Measurements from ENCODE around the genes CFAP92, GP9, H1-8 and ALG1L2.

- PRO-cap: no peak
Observed at GRCh38 chr3:128651368-128651689, 711 bp upstream of the RPN1 start.

DNA sequence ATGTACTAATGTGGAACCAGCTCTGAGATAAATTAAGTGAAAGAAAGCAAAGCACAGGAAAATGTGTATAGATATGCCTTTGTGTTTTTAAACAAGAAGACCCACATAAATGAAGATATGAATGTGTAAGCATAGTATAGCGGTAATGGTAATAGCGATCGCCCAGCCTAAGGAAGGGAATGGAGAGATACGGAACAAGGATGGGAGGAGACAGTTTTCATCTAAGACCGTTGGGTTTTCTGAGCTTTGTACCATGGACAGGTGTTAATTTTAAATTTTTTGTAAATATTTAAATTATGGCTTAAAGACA is 30.8 kb upstream of the RPN1 start:
- PRO-cap: no peak

DNA sequence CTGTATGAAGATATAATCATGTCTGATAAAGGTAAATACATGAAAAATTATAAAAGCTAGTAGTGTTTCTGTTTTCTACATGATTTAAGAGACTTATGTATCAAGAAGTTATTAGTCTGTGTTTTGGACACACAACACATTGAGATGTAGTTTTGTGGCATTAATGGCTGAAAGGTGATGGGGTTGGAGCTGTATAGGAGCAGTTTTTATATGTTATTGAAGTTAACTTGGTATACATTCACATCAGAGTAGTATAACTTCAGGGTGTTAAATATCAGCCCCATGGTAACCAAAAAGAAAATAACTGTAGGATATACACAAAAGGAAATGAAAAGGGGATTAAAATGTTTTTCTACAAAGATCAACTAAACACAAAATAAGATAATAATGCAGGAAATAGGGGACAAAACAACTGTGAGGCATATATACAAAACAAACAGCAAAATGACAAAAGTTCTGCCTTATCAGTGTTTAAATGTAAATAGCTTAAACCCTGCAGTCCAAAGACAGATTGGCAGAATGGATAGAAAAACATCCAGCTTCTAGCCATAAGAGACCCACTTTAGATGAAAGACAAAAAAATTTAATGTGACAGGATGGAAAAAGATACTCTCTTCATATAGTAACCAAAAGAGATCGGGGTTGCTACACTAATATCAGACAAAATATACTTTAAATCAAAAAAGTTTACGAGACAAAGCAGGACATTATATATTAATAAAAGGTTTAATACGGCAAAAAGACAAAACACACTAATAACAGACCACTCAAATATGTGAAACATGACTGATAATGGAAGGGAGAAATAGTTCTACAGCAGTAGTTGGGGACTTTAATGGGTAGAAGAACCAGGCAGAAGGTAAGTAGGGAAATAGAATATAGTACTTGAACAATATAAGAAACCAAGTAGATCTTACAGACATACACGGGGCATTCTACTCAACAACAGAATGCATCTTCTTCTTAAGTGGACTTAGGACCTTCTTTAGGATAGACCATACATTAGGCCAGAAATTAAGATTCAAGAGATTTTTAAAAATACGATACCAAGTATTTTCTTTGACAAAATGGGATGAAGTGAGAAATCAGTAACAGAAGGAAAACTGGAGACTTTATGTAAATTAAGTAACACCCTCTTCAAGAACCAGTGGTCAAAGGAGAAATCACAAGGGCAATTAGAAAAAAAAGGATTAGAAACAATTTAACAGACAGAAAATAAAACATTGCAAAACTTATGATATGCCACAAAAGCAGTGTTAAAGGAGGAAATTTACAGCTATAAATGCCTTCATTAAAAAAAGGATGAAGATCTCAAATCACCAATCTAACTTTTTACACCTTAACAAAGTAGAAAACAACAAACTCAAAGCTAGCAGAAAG is 28.6 kb downstream of the RAB7A start:
- PRO-cap: no peak

GRCh38 chr3:128875241-128876140 is 3.9 kb upstream of the ACAD9 start:
- PRO-cap: no peak

DNA sequence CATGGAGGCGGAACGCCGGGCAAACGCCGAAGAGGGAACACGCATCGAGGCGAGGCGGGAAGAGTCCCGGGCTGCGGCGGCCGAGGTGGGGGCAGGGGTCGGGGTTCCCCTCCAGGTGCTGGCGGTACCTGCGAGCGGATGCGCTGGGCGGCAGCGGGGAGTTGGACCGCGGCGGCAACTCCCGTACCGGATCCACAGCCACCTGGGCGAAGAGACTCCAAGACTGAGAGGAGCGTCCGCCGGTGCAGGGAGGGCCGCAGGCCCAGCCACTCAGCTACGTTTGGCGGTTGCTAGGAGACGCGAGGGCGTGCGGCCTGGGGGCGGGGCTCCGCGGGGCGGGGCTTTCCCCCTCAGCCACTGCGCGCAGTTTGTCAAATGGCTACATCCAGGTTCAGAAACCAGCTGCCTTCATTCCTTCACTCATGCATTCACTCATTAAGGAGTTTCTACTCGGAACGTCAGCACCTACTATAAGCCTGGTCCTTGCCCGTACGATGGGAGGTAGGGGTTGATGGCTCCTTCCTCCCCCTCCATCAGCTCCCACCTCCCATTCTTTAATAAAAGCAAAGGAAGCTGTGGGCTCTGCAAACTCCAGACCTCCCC is at the start of gene CFAP92:
TSS of gene CFAP92 (minus strand) at position 225 of the 603 bp plus-strand sequence.
- PRO-cap: bidirectional peak, plus-strand start at position 438 of the sequence, minus-strand start at position 225 of the sequence

DNA sequence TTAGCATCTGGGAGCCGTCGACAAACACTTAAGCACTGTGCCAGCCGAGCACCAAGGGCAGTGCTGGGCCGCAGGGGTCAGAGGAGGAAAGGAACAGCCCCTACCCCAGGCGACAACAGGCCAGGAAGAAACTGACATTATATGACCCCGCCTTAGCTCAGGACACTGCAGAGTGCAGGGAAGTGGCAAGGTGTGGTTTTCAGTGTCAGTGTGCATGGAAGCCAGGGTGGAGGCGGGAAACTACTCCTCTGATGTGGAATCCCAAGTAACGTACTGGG is 1.8 kb downstream of the EFCC1 start:
- PRO-cap: no peak

DNA sequence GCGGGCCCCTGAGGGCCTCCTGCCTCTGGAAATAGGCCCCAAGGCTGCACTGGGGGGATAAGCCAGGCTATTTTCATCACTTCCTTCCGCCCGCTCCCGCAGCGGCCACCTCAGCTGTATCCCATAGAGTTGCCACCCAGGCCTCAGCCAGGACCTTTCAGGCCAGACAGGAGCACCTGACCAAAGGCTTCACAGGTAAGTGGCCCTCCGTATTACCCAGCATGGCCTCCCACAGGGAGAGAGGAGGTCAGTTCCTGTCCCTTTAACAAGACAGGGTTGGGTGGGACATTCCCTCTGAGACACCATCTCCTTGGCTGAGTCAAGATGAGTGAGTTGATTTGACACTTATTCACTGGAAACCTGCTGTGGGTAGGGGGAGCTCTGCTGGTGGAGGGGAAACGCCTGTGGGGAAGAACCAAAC is at the start of gene GP9:
TSS of gene GP9 (plus strand) at position 124 of the 421 bp plus-strand sequence.
- PRO-cap: no peak

DNA sequence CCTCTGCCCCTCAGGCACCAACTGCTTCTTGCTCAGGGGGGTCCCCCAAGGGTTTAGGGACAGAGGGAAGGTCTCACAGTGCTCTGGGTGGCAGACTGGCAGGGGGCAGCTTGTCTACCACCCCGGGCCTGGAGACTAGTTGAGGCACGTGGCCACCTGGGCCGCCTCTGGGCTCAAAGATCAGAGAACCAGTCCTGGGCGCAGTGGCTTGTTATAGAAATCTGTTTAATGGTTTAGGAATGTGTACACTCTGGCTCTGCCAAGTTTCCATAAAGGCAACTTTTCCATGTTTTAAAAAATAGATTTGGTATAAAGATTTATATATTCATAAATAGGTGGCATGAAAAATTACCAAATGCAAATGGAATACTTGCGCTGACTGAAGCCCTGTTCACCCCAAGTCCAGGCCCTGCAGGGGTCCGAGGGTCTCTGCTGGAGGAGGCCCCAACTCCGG is 26.8 kb downstream of the GP9 start:
- PRO-cap: no peak

GRCh38 chr3:129116498-129117163 is 5.0 kb downstream of the RAB43 start:
- PRO-cap: no peak

GRCh38 chr3:129230235-129231124 is 18.9 kb upstream of the COPG1 start:
- PRO-cap: no peak

GRCh38 chr3:129233288-129234020 is 16.0 kb upstream of the COPG1 start:
- PRO-cap: no peak

GRCh38 chr3:129265474-129265957 is 13.2 kb upstream of the HMCES start:
- PRO-cap: no peak

DNA sequence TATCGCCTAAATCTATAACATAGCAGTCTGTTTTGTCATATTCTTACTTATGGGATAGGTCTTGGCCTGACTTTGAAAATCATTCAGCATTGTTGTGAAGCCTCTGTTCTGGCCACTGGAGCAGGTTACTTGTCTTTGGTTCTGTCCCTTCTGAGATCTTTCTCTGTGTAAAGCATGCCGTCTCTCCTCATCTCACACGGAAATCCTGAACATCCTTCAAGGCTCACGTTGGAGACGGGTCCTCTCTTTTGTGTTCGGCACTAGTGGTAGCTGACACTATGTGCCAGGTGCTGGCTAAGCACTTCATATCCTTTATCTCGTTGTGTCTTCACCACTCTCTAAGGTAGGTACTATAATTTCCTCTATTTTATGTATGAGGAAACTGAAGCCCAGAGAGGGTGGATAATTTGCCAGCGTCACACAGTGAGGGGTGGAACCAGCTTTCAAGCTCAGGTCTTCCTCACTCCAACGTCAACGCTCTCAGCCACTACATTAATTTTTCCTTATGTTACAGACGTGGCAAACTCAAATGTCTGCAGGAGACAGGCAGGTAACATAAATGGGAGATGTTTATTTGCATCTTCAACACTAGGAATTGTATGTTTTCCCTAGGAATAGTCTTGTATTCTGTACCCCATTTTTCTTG is 1.2 kb downstream of the IFT122 start:
- PRO-cap: no peak

DNA sequence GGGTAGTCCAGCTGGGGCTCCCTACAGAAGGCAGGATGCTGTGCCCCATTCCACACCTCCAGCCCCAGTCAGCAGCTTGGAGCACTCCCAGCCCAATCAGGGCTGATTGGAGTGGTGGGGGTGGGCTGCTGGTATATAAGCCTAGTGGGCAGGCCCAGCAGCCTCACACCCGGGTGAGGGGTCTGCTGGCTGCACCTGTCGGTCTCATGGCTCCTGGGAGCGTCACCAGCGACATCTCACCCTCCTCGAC is at the start of gene H1-8:
TSS of gene H1-8 (plus strand) at position 163 of the 250 bp plus-strand sequence.
- PRO-cap: no peak

GRCh38 chr3:129757061-129757850 is 136.3 kb downstream of the TMCC1 start:
- PRO-cap: no peak

GRCh38 chr3:130081460-130082066 is at the start of gene ALG1L2:
Gene ALG1L2 (plus strand): TSS chr3:130081831.
- PRO-cap: no peak

DNA sequence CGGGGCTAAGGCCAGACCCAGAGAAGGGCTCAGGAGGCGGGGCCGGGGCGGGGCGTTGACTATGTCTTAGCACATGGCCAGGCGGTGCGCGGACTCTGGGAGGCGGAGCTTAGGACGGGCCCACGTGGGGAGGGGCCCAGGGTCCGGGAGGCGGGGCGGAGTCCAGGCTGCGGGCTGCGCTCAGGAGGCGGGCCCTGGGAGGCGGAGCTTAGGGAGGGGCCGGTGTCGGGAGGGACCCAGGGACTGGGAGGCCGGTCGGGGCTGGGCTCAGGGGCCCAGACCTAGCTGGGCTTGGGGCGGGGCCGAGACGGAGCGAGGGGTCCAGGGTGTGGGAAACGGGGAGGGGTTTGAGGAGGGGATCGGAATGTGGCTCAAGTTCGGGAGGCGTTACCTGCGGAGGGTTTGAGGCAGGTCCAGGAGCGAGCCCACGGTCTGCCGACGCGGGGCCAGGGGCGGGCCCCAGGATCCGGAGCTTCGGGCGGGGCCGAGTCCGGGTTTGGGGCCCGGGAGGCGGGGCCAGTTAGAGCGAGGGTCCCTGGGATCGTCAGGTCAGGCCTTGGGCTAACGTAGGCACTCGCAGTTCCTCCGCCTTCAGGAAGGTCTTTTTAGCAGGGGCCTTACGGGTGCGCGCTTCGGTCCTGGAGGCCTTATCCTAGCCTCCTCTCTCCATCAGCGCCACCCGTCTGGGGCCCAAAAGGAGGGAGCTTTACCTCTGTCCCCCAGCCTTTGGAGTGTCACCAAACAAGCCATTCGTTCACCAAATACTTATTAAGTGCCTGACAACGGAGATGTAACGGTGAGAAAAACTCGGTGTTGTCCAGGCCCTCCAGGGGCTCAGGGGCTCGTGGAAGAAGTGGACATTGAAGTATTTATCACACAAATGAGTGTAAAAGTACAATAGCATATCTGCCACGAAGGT is 30.6 kb downstream of the ALG1L2 start:
- PRO-cap: unidirectional peak, plus-strand start at position 239 of the sequence; unidirectional peak, plus-strand start at position 410 of the sequence; unidirectional peak, minus-strand start at position 685 of the sequence

DNA sequence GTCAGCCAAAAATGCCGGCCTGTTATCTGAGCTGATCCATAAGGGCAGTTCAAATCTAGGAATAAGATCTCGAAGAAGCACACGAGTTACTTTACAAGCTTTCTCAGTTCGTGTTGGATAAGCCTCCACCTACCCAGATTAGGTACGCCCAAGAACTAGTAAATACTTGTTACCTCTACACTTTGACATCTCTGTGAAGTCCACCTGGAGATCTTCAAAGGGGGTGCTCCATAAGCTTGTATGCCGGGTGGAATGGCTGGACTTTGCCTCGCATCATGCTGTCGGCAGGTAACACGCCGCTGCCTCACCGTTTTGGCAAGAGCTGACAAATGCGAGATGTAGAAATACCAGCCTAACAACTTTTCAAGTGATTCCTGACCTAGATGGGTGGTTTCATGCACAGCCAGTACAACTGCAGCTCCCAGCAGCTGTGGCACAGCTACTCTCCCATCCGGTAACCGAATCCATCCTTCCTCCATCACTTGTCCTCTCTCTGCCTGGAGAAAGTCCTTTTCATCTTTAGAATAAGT is 62.6 kb downstream of the ALG1L2 start:
- PRO-cap: no peak

DNA sequence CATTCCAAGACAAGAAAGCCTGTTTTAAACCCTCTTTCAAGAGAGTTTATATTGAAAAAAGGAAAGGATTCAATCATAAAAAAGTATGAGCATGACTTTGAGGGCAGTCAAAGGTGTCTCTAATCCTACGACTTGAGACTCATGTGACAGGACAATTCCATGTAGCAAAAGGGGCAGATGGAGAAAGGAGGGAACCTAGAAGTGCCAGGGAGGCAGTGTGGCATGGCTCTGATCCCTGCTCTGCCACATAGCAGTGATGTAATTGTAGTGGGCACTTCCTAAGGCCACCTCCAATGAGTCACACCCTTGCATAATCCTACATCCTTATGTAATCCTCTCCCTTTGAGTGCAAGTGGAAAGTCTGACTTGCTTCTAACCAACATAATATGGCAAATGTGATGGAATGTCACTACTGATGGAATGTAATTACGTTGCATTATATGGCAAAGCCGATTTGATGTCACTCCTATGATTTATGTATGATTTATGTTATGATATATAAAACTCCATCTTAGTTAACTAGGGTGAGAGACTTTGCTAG is 73.0 kb upstream of the ATP2C1 start:
- PRO-cap: no peak

- PRO-cap: no peak
Observed at GRCh38 chr3:130963844-130964420, 62.7 kb downstream of the ASTE1 start.

Measured in type B pancreatic cell (in vitro differentiated cells).